Mesenteric fat pad (tissue), 1 donor: ENCODE measurements around the gene NKX2-2.

DNA sequence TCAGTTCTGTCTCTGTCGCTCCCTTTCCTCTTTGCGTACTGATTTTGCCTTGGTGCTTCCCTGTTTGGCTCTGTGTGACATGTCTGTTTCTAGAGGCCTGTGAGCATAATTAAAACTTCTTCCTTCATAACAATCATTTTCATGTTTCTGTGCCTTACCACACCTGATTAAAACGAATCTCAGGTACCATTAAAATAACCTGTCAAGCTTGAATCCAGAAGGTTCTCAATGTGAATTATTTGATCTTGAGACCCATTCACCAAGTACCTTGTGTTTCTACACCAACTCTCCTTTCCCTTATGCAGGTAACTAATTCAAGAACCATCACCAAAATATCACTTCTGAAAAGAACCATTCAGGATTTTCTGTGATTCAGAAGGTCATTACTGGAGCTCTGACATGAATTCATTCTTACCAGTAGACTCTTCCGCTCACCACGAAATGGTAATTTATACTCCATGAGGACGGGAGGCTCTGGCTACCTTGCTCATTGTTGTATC is 42.7 kb downstream of the RALGAPA2 start:
- PRO-cap = no peak

DNA sequence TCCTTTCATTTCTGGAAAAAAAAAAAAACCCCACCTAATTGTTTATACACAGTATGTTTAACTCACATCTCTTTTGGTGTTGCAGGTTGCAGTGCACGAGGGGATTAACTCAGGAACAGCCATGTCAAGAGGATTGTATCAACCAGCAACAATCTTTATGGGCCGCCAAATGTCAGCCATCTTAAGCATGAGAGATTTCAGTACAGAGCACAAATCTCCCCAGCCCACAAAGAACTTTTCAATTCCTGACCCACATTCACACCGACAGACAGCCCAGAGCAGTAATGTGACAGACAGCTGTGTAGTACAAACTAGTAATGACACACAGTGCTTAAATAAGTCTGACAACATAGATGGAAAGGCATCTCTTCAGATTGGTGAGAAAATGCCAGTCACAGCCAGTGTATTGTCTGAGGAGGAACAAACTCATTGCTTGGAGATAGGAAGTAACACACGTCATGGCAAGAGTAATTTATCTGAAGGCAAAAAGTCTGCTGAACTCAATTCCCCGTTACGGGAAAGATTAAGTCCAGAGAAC is 36.0 kb downstream of the KIZ start:
- PRO-cap = no peak

- PRO-cap = no peak
Measured at GRCh38 chr20:21191704-21192246, 65.9 kb downstream of the KIZ start.

DNA sequence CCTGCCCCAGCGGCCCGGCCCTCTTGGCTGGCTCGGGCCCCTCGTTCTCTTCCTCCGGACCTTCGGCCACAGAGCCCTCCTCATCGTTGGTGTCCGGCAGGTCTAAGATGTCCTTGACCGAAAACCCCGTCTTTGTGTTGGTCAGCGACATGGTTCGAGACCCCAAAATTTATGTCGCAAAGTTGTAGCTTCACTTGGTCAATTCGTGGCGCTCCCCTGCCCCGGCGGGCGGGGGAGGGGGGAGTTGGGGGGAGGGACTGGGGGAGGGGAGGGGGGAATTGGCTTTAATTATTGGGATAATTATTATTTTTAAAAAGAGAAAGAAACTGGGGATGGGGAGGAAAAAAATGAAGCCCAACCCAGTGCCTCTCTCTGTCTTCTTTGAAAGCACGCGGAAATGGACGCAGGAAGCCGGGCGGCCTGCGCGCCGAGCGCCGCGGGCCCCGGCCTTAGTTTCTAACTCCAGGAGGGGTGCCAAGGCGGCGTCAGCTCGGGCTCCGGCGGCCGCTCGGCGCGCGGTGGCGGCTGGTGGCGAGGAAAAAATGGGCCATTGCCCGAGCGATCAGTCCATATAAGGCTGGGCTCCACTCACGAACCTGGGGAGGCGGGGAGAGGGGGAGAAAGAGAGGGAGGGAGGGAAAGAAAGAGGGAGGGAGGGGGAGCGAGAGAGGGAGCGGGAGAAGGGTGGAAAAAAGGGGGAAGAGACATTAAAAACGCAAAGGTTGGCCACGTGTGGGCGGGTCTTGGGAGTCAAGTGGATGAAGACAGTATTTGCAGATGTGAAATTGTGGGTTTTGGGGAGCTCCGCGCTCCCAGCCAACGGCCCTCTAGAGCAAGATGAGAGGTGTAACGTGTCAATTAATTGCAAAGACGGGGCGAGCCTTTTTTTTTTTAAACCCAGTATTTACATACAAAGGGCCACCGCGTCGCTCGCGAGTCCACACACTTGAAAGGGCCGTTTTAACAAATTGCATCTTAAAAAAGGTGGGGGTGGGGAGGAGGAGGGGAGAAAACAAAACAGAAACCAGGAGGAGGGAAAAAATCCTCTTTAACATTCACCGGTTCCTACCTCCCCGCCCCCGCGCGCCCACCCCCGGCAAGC is at the start of gene NKX2-2:
Gene NKX2-2 (minus strand): TSS at position 546 of the 1,102 bp plus-strand sequence.
- PRO-cap = no peak

- PRO-cap = no peak
Measured at GRCh38 chr20:21521191-21522237, 7.7 kb upstream of the NKX2-2 start.

- PRO-cap = no peak
Measured at GRCh38 chr20:21530006-21530257, 16.1 kb upstream of the NKX2-2 start.

DNA sequence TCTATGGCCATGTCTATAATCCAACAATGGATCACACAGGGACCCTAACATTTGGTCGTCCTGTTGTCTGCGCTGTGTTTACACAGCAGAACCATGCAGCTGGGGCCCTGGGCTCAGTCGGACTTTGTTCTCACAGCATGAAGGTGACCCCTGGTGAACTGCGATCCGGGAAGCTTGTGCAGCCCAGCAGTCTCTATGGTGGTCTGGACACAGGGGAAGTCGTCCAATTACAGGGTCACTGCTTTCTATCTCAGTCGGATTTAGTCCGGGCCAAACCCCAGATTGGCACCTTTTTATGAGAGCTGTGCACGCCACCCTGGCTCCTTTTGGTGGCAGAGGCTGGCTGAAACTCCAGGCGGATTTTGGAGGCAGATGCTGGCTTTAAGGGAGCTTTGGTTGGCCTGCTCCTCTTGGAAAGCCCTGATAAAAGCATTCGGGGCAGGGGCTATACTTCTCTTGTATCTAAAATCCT is 153.5 kb downstream of the FOXA2 start:
- PRO-cap = no peak

GRCh38 chr20:22463012-22463581 is 121.3 kb downstream of the FOXA2 start:
- PRO-cap = no peak

- PRO-cap = no peak
Measured at GRCh38 chr20:22568710-22569333, 15.6 kb downstream of the FOXA2 start.

- PRO-cap = no peak
Measured at GRCh38 chr20:22574847-22575918, 9.2 kb downstream of the FOXA2 start.

GRCh38 chr20:22596739-22597250 is 12.4 kb upstream of the FOXA2 start:
- PRO-cap = no peak

GRCh38 chr20:22796143-22796391 is 211.7 kb upstream of the FOXA2 start:
- PRO-cap = no peak

DNA sequence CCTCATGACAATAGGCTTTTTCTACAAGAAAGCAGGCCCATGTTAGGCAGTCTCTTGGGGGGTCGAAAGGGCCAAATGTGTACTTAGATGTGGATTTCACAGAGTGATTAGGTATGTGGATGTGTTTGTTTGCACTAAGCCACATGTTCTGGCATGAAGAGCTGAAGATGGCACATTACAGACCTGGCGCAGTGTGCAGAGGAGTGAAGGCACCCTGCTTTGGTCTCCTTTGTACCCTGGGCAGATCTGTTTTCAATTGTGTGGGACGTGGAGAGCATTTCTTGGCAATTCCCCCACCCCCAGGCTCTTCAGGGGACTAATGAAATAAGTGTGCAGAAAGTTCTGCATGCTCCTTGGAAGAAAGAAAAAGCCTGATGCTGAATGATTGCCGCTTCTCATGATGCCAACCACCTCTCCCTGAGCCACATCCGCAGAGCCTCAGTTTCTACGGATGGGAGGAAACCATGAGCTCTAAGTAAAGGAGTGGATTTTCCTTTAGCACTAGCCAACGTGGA is 50.8 kb upstream of the SSTR4 start:
- PRO-cap = no peak

- PRO-cap = no peak
Measured at GRCh38 chr20:23092649-23093304, 6.7 kb upstream of the CD93 start.

- PRO-cap = no peak
Measured at GRCh38 chr20:23115582-23116111, 29.5 kb upstream of the CD93 start.

- PRO-cap = no peak
Measured at GRCh38 chr20:23128386-23128869, 42.3 kb upstream of the CD93 start.

- PRO-cap = no peak
Measured at GRCh38 chr20:23205636-23206219, 119.6 kb upstream of the CD93 start.

DNA sequence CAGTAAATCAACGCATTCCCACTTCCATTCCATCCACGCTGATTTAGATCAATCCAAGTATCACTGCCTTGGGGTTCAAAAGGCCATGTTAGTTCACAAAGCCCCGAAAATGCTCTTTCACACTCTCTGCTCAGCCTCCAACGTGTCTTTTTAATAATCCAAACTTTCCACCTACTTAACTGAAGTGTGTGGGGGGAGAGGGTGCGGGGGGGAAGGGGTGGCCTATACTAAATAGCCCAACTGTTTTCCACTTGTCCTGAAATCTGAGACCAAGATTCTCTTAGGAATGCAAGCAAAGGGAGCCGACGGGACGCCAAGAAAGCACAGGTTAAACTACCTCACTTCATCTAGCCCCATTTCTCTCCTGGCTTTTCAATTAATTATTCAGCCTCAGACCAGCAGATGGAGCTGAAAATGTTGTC is 1.1 kb upstream of the NXT1 start:
- PRO-cap = no peak

DNA sequence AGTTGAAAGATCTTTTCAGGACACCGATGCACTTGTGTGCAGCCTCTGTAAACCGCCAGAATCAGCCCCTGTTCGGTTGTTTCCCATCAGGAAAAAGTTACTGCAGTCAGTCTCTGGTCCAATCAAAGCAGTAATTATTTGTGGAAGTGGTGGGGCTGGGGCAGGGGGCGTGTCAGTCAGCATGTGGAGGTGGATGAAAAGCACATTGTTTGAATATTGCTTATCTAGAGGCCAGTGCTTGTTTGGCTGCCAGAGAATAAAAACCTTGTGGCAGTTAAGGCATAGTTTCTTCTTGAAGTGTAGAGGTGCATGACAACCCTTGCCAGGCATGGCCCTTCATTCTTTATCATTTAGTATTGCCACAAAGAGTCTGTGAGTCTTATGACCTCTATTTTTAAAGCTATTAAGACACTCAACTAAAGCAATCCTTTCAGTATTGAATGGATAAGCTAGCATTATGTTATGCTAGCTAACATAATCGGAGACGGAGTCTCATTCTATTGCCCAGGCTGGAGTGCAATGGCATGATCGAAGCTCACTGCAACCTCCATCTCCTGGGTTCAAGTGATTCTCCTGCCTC is 2.7 kb upstream of the GZF1 start:
- PRO-cap = no peak

GRCh38 chr20:23436640-23437140 is 2.8 kb upstream of the CSTL1 start:
- PRO-cap = no peak